Fallopian tube (tissue), 1 donor: ENCODE results near the genes HMGB4 and TMEM35B.

DNA sequence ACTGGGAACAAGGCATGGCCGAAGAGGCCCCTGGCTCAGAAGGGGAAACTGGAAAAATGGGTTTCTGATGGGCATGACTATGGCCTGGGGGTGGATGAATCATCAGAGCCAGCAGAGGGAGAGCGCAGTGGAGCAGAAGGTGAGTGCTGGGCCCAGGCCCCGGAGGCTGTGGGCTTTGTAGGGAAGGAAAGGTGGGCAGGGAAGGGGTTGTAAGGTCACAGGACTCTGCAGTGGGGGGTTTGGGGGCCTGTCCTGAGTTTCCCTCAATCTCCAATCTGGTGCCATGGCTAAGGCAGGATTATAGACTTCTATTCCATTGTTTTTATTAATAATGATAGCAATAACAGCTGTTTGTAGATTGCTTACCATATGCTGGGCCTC is 36.3 kb upstream of the ZNF362 start:
- PRO-cap: no peak

DNA sequence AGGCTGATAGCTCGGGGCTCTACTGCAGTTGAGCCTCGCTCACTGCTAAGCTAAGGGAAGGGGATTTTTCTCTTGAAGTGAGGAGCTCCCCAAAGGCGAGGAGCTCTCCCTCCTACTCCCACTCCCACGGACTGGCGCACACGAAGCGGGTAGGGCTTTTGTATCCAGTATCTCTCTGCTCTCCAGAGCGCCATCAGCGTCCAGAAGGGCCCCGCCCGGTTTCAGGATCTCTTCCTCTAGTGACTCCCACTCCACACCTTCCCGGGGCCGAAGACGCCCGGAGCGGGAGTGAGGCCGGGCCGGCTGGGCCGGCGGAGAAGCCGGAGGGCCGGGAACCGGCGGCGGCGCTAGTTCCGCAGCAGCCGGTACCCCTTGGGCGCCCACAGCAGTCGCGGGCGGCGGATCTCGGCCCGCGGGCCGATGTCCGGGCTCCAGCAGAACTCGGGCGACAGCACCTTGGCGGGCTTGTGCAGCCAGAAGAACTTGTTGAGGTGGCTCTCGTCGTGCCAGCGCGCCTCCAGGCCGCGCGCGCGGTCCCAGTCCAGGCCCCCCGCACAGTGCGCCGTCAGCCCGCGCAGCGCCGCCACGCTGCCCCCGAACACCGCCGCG is 14.4 kb downstream of the A3GALT2 start:
- PRO-cap: no peak

DNA sequence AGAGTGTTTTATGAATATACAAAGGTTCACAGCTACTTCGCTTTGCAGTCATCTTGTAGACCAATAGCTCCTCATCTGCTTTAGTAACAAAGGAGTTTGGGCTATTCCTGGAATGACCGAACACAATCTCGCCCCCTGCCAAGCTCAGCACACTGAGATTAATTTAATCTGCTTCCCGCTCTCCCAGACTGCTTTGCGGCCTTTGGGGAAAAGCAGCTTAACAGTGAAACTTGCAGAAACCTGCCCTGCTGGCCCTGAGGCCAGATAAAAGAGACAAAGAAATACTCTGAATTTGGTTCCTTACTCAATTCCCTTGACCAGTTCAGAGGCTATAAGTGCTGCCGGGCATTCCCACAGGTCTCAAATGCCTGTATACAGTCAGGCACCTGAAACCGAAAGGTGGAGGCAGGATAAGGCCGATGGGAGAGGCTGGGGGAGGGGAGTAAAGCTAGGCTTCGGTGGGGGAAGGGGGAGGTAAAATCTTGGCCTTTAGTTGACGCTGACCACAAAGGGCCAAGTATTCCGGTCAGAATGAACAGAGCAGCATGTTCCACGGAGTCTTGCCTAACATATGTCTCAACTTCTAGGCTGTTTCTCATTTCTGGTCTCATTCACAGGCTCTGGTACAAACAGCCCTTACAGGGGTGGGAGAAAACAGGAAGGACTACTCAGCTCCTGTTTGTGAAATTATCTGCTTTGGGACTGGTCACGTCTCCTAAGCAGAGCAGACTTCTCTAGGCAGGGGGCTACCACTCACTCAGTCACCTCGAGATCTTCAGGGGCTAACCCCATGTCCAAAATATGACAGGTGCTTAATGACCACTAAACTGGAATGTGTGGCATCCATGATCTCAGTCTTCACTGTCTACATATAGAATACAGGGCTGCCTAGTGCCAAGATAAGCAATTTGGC is 17.8 kb upstream of the A3GALT2 start:
- PRO-cap: bidirectional peak, plus-strand start at position 235 of the sequence, minus-strand start at position 77 of the sequence; unidirectional peak, plus-strand start at position 235 of the sequence; unidirectional peak, plus-strand start at position 516 of the sequence; unidirectional peak, minus-strand start at position 573 of the sequence

- PRO-cap: no peak
Measured at GRCh38 chr1:33340922-33341664, 20.2 kb upstream of the A3GALT2 start.

DNA sequence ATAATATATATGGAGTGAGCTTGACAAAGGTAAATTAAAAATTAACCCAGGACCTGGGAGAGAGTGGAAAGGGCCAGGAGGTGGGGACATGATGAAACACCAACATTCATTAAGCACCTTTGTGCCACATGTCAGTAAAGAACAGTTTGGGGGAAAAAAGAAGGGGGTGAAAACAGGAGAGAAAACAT is 26.4 kb upstream of the A3GALT2 start:
- PRO-cap: no peak

DNA sequence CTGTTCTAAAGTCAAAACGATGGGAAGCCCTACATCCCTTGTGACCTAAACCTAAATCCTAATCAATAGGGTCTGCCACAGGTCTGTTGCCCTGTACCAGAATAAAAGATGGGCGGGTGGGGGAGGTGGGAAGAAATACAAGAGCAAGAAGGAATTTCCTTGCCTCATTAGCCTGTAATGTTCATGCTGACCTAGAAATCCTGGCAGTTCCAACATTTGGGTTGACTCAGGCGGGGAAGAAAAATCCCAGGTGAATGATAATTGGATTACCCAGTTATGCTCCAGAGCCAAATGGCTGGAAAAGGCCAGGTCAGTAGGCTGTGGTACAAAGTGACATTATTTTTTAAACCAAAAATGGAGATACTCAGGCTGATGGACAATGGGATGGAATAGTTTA is 27.3 kb upstream of the A3GALT2 start:
- PRO-cap: unidirectional peak, plus-strand start at position 206 of the sequence

DNA sequence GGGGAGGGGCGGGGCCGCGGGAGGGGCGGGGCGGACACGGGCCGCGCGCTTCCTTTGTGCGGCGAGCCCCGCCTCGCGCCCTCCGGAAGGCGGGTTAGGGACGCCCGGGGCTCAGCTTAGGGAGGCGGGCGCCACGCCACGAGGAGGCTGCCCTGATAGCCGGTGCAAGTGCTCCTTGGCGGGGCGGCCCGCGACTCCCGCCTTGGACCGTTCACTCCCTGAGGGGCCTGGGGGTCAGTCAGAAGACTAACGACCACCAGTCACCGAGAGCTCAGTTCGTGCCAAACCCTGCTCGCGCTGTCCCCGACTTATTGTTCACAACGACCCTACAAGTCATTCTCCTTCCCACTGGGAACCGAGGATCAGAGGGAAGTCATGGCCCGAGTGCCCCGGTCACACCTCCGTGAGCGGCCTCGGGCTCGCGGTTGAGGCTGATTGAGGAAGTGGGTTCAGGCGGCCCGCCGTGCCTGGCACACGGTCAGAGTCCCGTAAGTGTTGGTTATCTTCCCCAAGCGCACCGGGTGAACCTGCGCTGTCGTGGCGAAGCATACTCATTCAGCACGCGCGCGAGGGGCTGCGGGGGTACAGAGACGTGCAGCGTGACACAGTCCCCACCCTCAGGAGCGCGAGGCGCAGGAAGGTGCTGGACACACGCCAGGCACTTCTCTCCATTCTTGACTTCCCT is 29.2 kb upstream of the A3GALT2 start:
- PRO-cap: bidirectional peak, plus-strand start at position 114 of the sequence, minus-strand start outside the sequence

GRCh38 chr1:33363198-33363697 is 42.4 kb upstream of the A3GALT2 start:
- PRO-cap: no peak

- PRO-cap: no peak
Measured at GRCh38 chr1:33365317-33366156, 44.6 kb upstream of the A3GALT2 start.

- PRO-cap: no peak
Measured at GRCh38 chr1:33575095-33576196, 103.0 kb downstream of the ZSCAN20 start.

- PRO-cap: no peak
Measured at GRCh38 chr1:33863893-33864336, at the start of gene HMGB4. Gene HMGB4 (plus strand): TSS chr1:33864079.

- PRO-cap: unidirectional peak, minus-strand start at chr1:34742798
Measured at GRCh38 chr1:34742680-34743156, 12.1 kb upstream of the GJB5 start.

GRCh38 chr1:34930164-34930876 is 870 bp upstream of the DLGAP3 start:
- PRO-cap: no peak

GRCh38 chr1:34985133-34985788 is at the start of gene TMEM35B:
Gene TMEM35B (minus strand): TSS chr1:34985347.
- PRO-cap: bidirectional peak, plus-strand start at chr1:34985447, minus-strand start at chr1:34985330; unidirectional peak, minus-strand start at chr1:34985508

DNA sequence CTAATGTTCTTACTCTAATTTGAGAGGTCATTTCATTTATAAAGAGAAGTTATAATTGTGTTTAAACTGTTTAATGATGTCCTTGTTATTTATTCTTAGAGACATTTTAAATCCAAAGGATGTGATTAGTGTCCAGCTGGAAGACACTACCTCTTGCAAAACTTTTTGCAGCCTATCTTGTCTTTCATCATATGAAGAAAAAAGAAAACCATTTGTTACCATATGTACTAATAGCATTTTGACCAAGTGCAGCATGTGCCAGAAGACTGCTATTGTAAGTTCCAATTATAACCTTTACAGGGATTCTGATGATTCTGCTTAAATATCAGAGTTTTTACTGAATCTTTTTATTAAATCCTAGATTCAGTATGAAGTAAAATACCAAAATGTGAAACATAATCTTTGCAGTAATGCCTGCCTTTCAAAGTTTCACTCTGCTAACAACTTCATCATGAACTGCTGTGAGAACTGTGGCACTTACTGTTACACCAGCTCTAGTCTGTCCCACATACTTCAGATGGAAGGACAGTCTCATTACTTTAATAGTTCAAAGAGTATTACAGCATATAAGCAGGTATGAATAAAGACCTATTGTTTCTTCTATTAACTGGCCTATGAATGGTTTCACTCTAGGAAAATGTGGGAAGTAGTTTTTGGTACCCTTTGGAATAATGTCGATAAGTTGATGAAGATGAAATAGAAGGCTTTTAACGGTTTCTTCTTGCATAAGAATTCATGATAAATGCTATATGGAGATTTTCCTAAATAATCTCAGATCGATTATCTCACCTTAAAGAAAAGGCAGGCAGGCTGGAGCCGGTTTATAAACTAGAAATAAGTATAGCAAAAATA is 25.2 kb downstream of the ZMYM1 start:
- PRO-cap: no peak

GRCh38 chr1:35120639-35121294 is 41.6 kb downstream of the ZMYM1 start:
- PRO-cap: no peak

GRCh38 chr1:35146157-35146795 is 46.7 kb downstream of the SFPQ start:
- PRO-cap: no peak

GRCh38 chr1:35177347-35177733 is 15.6 kb downstream of the SFPQ start:
- PRO-cap: no peak

DNA sequence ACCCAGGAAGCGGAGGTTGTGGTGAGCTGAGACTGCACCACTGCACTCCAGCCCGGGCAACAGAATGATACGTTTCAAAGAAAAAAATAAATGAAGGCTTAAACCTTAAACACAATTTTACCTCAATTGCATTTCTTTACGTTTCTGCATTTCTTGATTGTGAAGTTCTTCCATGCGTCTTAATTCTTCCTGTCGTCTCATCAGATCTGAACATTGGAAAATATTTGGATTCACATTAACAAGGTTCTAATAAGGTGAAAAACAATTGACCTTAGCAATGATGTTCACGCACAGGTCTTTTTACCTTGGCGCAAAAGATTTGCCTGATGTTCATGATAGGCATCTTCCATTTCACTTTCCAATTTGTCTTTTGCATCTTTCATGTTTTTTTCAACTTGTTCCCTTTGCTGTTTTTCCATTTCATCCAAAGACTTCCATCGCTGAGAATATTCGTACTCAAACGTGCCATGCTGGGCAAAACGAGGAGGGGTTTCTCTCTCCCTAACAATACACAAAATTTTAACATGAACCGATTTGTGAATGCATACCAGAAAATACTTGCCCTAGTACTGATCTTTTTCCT is 4.0 kb downstream of the SFPQ start:
- PRO-cap: no peak

- PRO-cap: no peak
Measured at GRCh38 chr1:35192795-35192951, 272 bp downstream of the SFPQ start.